Kidney epithelial cell (primary cell): ENCODE measurements around the gene NUDT13.

DNA sequence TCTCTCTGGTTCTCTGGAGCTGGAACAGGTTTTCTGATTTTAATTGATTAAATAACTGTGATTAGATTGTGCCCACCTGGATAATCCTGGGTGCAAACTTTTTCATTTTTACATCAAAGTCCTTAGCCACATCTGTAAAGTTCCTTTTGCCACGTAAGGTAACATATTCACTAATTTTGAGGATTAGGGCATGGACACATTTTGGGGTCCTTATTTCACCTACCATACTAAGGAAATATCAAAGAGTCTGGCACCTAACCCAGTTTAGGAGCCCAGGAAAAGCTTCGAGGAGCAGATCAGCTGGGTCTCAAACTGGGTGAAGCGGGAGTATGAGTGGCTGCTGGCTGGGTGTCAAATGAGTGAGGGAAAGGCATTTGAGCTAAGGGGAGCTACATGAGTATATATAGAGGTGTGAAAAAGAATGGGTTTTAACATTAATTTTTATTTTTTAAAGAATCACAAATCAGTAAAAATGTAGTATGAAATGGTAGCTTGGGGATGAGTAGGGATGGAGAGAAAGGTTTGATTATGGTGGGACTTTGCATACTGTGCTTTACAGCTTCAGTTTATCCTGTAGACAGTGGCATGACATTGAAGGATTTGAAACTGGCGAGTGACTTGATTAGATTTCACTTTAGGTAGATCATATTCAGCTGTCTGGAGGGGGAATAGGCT is 71.3 kb downstream of the MCU start:
- RAMPAGE, long total RNA: no peak
- RRBS: no CpG with 5 or more reads among the region's 4 CpGs

GRCh38 chr10:72805557-72806125 is 87.9 kb upstream of the OIT3 start:
- RAMPAGE, long total RNA: no peak
- RRBS: no CpG with 5 or more reads among the region's 1 CpG

DNA sequence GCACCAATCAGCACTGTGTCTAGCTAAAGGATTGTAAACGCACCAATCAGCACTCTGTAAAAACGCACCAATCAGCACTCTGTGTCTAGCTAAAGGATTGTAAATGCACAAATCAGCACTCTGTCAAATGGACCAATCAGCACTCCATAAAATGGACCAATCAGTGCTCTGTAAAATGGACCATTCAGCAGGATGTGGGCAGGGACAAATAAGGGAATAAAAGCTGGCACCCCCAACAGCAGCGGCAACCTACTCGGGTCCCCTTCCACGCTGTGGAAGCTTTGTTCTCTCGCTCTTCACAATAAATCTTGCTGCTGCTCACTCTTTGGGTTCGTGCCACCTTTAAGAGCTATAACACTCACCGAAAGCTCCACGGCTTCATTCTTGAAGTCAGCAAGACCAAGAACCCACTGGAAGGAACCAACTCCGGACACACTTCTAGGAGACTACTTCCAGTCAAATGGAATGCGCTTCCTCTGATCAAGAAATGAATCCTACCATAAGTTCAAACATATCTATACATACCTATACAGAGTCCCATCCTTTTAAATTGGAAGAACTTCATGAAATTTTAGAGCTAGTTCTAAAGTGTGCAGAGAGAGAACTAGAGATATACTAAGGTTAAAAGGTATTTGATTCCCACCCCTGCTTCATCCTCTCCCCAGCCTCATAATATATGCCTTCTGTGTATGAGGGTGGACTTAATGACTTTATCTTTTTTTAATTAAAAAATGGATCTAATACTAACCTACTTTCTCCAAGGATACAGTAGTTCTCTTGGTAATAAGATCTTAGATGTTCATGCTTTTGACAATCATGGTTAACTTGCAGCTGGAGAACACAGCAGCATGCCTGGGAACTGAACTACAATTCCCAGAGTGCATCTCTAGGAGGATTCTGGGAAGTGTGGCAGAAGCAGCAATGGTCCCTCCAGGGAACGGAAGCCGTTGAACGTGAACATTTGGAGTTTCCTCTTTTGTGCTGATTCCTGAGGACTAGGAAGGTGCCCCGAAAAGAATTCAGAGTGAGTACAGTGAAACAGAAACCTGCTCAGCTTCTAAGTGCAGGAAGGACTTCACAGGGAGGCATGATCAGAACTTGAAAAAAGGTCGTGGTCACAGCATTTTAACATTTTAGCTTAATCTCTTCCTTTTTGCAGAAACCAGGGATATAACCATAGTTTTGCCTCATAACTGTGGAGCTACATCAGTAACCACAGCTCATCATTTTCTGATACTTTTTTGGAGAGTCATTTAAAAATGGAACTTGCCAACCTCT is at the start of gene NUDT13:
TSS of gene NUDT13 (plus strand) at position 912 of the 1,278 bp plus-strand sequence.
- RAMPAGE, long total RNA: start-site peak on the plus strand centred at position 944 of the sequence, 71 bp wide, 11 and 53 reads in 2 replicates
- RRBS: no CpG with 5 or more reads among the region's 16 CpGs

DNA sequence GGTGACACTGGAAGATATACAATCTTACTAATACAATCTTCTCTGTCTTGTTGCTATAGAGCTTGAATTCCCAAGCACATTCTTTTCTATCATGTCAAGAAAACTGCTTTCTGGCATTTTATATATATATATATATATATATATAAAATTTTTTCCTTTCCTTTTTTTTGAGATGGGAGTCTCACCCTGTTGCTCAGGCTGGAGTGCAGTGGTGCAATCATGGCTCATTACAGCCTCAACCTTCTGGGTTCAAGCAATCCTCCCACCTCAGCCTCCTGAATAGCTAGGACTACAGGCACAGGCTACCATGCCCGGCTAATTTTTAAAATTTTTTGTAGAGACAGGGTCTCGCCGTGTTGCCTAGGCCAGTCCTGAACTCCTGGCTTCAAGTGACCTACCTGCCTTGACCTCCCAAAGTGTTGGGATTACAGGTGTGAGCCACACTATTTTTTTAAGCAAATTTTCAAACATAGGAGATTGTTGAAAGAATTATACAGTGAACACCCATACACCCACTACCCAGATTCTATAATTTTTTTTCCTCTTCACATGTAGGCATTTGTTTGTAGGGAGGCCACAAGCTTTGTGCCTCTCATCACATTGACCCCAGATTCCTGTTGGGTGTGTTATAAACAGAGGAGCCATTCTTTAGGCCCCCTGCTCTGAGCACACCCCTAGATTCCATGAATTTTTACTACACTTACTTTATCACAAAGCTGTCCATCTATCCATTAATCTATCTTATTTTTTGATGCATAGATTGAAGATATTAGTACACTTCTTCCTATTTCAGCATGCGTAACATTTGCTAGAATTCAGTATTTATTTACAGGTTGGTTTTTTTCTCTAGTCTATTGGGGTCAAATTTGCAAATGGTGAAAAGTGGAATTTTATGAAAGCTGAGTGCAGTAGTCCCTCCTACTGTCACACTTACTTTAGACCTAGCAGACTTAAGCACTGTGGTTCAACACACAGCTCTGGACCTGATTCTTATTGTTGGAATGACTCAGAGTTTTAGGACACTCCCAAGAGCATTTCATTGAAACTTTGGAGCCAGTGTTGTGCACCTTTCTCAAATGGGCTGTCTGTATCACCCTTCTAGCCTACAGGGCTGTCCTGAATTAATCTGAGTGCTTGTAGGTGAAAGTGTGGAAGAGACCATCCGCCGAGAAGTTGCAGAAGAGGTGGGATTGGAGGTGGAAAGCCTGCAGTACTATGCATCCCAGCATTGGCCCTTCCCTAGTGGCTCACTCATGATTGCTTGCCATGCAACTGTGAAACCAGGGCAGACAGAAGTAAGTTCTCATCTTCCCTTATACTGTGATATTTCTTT is 15.7 kb downstream of the NUDT13 start:
- RAMPAGE, long total RNA: no peak
- RRBS: no CpG with 5 or more reads among the region's 6 CpGs

DNA sequence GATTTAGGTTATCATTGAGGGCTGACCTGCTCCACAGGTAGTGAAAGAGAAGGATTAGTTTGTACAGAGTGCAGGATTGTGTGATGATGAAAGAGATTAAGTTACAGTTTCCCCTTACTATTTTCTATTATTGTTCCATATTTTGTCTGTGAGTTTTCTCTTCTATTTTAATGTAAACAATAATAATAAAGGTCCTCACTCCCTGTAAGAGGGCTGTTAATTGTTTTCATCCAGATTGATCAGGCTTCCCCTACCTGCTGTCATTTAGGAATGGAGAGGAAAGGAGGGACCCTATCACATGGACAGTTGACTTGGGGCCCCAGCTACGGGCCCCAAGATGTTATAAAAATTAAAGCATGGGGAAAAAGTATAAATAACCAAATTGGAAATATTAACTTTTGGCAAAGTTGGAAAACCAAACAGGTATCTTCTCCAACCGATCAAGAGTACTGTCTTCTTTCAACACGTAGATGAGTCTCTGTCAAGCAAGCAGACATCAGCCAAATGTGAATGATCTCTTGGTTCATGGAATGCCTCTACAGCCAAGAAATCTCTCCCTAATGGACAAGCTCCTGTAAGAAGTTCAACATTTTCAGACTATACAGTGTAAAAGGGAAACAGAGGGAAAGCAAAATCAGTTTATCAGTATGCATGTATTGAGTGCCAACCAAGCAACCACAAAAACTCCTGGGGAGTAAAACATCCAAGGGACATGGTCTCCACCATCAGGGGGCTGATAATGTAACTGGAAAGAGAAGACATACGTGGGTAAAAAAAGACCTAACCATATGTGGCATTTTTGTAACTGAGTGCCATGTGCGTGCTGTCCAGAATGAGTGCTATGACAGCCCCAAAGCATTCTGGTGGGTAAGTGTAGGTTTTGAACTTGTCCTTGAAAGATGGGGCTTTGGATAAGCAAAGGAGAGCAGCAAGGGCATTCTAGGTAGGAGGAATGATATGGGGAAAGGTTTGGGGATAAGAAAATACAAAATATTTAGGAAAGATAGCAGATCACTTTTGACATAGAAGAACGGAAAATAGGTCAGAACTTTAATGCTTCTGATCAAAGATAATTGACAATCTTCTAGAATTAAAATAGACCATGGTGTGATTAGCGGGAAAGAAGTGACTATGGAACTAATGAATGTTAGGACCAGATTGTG is 16.7 kb downstream of the DNAJC9 start:
- RAMPAGE, long total RNA: no peak
- RRBS: no CpG with 5 or more reads among the region's 7 CpGs

DNA sequence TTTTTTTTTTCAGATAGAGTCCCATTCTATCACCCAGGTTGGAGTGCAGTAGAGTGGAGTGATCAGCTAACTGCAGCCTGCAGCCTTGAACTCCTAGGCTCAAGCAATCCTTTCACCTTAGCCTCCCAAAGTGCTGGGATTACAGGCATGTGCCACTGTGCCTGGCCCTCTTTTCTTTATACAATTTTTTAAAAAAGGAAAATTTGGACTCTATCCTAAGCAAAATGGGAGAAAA is 28.7 kb upstream of the MSS51 start:
- RAMPAGE, long total RNA: no peak

DNA sequence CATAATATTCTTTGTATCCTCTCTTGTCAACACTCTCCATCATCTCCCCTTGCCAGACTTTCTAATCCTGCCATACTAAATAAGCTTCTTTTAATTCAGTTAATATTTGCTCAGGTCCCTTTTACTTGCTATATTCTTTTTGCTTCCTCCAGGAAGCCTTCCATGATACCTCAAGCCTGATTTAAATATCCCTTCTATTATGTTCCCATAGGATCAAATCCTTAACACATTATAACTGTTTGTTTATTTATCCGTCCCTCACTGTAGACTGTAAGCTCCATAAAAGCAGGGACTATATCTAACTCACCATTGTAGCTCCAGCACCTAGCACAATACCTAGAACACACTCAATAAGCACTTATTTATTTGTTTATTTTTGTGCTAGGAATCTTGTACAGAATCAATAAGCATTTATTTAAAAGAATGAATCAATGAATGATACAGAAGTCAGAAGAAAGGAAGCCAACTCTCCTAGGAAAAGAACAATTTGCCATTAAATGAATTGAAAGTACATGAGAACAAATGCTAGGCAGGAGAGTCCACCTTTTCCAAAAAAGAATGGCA is 7.3 kb upstream of the PPP3CB start:
- RAMPAGE, long total RNA: no peak
- RRBS: no CpG with 5 or more reads among the region's 1 CpG

DNA sequence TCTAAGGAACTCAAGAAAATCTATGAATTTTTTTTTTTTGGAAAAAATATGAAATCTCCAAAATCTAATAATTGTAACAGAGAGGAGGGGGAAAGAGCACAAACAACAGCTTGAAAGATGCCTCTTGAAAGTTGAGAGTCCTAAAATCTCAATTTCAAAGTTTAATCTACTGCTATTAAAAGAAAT is 274 bp downstream of the USP54 start:
- RAMPAGE, long total RNA: no peak

GRCh38 chr10:73601388-73602095 is 10.4 kb upstream of the USP54 start:
- RAMPAGE, long total RNA: no peak
- RRBS: no CpG with 5 or more reads among the region's 3 CpGs

- RAMPAGE, long total RNA: no peak
- RRBS: no CpG with 5 or more reads among the region's 11 CpGs
Observed at GRCh38 chr10:73717157-73718218, 19.6 kb upstream of the AGAP5 start.

DNA sequence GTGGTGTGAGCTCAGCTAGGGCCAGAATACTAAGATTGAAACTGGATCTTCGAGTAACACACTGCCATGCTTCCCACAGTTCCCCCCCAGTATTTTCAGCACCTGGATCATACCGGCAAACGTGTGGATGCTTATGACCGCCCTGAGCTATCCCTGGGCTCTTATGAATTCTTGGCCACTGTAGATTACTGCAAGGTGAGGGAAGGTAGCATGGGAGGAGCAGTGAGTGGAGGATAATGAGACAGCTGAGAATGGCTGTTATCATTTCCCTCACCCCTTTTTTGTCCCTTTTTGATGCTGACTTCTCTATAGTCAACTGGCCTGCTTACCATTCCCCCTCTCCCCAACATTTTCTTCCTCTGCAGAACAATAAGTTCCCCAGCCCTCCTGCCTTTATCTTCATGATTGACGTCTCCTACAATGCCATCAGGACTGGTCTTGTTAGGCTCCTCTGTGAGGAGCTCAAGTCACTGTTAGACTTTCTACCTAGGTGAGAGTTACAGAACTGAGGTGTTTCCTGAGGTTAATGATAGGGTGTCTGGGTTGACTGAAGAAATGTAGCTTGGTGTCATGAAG is 6.3 kb upstream of the FUT11 start:
- RAMPAGE, long total RNA: no peak
- RRBS: no CpG with 5 or more reads among the region's 5 CpGs

DNA sequence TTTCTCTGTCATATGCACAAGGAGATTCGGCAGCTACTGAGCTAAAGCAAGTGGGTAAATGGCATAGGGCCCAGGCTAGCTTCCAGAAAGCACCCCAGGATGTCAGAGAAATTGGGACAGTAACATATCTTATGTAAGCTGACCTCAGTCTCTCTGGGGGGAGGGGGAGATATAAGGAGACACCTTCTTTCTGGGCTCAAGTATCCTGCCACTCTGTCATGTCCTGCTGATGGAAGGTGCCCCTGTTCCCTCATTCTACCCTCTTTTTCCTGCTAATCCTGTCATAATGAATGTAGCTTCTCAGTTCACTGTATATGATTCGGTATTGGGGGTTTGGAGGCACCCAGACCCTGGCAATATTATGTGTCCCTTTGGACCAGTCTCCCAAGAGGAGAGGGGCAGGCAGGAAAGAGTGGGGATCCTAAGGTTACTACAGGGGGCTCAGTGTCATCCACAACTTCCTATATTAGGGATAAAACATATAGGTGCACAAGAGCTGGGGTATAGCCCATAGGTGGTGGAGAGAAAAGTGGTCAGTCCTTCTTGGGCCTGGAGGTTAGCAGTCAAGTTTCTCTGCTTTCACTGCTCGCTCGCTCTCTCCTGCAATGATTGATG is 918 bp upstream of the FUT11 start:
- RAMPAGE, long total RNA: no peak
- RRBS: no CpG with 5 or more reads among the region's 4 CpGs

DNA sequence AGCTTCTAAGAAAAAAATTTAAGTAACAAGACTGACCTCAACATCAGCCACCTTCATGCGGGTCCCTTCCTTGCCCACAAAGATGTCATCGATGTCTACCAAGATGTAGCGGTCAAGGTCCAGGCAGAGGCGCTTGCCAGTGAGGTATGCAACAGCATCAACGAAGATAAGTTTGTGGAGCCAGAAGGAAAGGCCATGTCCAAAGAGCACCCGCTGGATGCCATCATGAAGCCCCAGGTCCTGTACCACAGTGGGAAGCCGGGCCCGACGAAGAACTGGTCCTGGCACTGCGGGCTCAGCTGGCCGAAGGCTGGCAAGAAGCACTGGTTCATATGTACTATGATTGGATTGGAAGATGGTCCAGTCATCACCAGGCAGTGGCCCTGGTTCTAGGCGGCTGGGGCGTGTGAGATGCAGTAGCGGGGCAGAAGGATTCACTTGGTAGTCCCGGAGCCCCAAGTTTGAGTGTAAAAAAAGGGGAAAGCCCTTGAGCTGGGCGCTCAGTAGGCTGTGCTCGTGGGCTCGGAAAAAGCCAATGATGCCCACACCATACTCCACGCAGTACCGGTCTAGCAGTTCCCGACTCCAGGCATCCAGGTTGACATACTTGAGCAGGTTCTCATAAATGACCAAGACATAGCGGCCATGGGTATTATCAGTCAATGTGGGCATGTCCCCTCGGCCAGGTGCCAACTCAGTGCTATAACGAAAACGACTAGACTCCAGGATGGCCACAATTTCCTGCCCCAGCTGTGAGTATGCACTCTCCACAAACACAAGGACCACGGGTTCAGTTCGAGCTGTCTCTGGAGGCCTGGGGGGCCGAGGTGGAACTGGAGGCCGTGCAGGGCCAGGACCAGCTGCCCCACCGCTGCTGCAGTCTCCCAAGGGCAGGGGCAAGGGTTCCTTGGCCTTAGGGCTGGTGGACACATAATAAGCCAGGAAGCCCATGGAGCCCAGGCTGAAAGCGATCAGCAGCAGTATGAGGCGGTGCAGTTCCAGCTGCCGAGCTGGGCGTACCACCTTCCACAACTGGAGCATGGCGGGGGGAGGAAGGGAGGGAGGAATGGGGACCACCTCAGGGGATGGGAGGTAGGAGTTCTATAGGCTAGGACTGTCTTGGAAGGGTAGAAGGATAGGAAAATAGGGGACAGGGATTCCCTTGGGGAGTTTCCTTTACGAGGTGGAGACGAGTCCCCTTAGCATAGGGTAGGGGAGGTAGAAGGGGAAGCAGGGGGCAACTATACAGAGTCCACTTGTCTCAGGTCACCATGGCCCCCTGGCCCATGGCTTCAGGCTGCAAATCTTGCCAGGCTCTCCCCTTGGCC is 3.6 kb downstream of the NDST2 start:
- RAMPAGE, long total RNA: no peak
- RRBS: no CpG with 5 or more reads among the region's 37 CpGs

GRCh38 chr10:73815896-73816524 is 4.6 kb upstream of the NDST2 start:
- RAMPAGE, long total RNA: no peak
- RRBS: no CpG with 5 or more reads among the region's 5 CpGs

GRCh38 chr10:73819514-73820321 is 8.3 kb upstream of the NDST2 start:
- RAMPAGE, long total RNA: no peak
- RRBS: 87% methylated on average over 3 of the region's 22 CpGs

DNA sequence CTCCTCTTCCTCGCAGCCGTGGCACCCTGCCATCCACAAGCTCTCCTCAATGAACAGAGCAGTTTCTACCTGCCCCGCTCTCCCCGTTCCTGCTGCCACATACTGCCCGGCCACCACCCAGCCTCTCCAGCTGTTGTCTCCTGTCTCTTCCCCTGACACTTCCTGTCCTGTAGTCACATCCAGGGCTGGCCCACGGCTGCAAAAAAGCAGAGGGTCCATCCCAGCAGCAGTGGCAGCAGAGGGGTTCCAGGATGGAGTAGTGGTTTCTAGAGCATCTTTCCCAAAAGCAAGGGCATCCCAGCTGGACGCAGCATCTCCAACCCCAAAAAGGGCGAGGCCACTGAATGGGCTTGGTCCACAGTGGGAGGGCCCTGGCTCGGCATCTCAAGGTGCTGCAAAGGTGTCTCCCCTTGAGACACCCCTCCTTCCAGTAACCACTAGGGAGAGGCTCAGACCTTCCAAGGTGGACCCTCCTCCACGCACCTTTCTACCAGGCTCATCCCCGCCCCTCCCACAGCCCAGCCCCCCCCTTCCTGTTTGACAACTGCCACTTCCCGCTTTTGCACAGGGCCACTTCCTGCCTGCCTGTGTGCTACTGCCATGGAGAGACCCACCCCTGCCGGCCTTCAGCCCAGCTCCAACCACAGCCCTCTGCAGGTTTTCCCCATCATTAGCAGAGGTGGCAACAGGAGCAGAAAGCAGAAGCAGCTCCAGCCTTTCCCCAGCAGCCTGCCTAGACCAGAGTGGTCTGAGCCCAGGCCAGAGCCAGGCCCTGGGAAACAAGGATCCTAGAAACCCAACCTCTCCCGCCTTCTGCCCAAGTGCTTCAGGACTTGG is 8.8 kb downstream of the CAMK2G start:
- RAMPAGE, long total RNA: no peak
- RRBS: no CpG with 5 or more reads among the region's 14 CpGs

DNA sequence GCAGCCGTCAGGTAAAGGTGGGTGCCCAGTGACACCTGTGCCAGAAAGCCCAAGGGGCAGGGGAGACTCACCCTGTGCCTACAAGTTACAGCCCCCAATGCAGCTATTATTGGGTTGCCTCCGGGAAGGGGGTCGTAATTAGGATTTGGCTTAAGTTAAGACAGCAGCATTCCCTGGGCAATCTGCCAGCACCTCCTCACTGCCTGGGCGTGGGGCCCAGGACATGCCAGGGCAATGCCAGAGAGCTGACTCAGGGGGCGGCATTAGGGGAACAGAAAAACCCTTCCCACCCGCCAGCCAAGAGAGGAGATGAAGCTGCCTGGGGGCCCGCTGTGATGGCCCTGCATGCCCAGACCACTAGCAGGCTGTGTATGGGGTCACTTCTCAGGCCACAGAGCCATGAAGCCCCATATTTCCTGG is 13.3 kb upstream of the CAMK2G start:
- RAMPAGE, long total RNA: no peak
- RRBS: no CpG with 5 or more reads among the region's 7 CpGs

GRCh38 chr10:74000661-74001644 is 3.0 kb downstream of the VCL start:
- RAMPAGE, long total RNA: no peak
- RRBS: no CpG with 5 or more reads among the region's 11 CpGs

GRCh38 chr10:74083277-74083747 is 67.3 kb downstream of the AP3M1 start:
- RAMPAGE, long total RNA: no peak
- RRBS: no CpG with 5 or more reads among the region's 3 CpGs

DNA sequence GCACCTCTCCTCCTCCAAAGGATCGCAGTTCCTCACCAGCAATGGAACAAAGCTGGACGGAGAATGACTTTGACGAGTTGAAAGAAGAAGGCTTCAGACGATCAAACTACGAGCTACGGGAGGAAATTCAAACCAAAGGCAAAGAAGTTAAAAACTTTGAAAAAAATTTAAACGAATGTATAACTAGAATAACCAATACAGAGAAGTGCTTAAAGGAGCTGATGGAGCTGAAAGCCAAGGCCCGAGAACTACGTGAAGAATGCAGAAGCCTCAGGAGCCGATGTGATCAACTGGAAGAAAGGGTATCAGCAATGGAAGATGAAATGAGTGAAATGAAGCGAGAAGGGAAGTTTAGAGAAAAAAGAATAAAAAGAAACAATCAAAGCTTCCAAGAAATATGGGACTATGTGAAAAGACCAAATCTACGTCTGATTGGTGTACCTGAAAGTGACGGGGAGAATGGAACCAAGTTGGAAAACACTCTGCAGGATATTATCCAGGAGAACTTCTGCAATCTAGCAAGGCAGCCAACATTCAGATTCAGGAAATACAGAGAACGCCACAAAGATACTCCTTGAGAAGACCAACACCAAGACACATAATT is 67.0 kb downstream of the ADK start:
- RAMPAGE, long total RNA: no peak
- RRBS: no CpG with 5 or more reads among the region's 14 CpGs